OVCAR3 (cell line): ENCODE measurements around a stretch of chr21.

DNA sequence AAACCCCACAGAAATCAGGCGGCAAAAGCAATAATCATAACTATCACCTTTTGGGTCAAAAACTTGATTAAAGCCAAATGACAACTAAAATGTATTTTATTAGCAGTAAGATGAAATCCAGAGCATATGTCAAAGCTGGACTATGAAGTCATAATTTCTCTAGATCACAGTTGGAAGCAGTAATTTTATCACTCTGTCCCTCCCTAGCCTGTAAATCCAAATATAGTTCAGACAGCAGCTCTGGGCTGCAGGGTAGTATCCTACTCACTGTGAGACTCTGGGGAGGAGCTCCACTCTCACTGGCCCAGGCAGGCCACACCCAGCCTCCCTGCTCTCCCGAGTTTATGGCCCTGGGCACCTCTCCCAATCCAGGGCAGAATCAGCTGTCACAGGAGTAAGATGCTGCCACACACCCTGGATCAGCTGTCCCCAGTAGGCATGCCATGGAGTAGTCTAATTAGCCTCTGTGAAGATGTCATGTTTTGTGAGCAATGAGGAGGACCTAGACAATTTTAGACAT, 131.1 kb downstream of the HLCS start:
- RRBS = no CpG with 5 or more reads among the region's 2 CpGs

DNA sequence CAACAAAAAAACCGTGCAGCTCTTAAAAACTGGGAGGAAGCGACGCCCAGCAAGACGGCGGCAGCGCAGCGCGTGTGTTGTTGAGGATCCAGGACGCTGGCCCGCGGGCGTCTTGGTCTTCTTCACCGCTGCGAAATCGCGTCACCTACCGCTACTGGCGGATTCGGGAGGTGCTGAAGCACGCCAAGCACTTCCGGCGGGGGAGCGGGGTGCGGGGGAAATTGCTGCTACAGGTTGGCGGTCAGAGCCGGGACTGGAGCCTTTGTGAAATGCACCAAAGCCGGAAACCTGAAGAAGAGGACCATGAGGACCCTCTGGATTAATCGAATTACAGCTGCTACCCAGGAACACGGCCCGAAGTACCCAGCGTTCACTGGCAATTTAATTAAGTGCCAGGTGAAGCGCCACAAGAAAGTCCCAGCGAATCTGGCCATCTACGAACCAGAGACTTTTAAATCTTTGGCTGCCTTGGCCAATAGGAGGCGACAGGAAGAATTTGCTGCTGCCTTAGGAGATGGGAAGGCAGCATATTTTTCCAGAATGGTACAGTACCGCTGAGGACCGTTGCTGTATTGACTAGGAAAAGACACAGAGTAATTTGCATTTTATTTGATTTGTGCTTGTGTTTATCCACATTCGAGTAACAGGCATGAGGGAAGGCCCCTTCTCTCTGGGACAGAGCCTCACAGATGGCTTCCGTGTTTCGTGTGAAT, 11.8 kb upstream of the RIPPLY3 start:
- RRBS = 96% methylated on average over 6 of the region's 40 CpGs

DNA sequence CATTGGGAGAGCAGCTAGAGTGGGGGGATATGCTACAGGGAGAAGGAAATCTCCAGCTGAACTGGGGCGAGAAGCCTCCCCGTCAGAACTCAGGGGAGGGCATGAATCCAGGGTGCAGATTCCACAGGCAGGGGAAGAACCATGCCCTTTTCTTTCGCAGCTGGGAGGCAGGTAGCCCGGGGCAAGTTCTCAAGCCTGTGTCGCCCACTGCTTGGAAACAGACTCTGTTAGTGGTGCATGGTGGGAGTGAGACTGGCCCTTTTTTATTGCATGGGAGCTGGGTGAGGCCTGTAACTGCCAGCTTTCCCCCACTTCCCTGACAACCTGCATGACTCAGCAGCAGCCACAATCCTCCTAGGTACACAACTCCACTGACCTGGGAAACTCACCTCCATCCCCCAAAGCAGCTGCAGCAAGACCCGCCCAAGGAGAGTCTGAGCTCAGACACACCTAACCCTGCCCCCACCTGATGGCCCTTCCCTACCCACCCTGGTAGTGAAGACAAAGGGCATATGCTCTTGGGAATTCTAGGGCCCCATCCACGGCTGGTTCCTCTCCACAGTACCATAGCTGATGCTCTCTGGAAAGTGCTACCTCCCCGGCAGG, 25.8 kb downstream of the PIGP start:
- RRBS = no CpG with 5 or more reads among the region's 8 CpGs

DNA sequence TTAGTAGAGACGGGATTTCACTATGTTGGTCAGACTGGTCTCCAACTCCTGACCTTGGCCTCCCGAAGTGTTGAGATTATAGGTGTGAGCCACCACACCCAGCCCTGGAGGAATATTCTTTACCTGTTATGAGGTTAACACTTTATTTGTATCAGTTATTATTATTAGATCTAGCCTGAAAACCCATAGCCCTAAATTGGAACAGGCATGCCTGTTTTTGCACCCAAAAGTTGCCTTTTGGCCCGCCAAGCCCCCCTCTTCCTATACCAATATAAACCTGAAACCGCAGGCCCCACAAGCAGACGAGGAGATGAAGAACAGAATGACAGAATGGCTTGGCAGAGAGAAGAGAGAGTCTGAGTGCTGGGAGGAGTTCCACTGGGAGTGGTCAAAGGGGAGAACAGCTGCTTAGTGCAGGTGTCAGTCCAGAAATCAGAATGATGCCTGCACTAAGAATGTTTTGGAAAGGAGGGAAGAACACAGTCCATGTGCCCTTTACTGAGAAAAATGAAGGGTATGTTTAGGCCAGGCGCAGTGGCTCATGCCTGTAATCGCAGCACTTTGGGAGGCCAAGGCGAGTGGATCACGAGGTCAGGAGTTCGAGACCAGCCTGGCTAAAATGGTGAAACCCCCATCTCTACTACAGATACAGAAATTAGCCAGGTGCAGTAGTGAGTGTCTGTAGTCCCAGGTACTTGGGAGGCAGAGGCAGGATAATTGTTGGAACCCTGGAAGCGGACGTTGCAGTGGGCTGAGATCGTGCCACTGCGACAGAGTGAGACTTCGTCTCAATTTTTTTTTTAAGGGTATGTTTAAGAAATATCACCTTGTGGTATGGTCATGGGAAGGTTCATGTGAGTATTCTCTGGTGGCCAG, 9.4 kb downstream of the DYRK1A start:
- RRBS = no CpG with 5 or more reads among the region's 15 CpGs

GRCh38 chr21:37380745-37381101, 14.2 kb downstream of the DYRK1A start:
- RRBS = no CpG with 5 or more reads among the region's 5 CpGs

DNA sequence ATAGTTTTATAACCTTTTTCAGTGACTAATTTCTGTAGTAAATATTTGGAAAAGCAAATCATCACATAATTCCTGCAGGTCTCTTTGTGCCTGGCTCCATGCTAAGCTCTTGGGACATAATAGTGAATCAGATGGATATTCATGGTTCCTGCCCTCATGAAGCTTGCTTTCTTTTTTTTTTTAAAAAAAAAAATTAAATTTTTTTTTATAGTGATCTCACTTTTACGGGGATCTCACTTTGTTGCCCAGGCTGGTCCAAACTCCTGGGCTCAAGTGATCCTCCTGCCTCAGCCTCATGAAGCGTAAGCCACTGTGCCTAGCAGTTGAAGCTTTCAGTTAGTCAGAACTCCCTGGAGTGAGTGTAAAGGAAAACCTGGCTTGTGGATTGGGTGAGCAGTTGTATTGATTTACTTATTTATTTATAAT, 15.5 kb downstream of the DYRK1A start:
- RRBS = no CpG with 5 or more reads among the region's 2 CpGs

GRCh38 chr21:37412069-37413324, 45.9 kb downstream of the DYRK1A start:
- RRBS = no CpG with 5 or more reads among the region's 6 CpGs

DNA sequence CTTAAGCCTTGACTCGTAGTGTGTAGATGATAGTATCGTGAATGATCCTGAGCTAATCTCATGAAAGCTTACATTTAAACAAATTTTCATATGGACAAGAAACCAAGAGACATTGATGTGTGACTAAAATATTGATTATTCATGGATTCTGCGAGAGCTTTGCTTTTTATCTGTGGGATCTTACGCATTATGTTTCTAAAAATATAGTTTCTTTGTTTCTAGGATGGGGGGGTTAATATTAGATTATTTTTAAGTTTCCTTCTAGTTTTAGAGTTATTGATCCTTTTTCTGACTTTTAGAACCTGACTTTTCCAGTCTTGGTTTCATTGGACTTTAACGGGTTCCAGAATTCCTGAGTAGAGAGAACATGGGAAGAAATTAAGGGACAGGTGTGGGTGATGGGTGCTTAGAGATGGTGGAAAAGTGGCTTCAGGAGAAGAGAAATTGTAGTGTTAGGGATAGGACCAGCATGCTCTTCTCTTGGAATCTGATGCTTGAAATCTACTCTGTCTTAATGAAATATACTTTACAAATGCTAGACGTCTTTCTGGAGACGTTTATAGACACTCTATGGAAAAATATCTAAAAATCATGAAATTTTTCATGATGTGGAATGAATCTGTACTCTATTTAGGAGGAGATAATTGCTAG, 67.2 kb downstream of the DYRK1A start:
- RRBS = no CpG with 5 or more reads among the region's 7 CpGs

DNA sequence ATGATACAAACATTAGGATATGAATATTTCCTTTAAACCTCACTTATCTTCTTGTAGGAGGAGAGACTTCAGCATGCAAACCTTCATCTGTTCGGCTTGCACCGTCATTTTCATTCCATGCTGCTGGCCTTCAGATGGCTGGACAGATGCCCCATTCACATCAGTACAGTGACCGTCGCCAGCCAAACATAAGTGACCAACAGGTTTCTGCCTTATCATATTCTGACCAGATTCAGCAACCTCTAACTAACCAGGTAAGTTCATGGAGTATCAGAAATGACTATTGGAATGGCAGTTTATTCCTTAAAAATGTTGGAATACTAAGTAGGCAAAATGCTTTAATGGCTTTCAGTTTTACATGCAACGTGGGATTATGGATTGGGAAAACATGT, 106.0 kb downstream of the DYRK1A start:
- RRBS = no CpG with 5 or more reads among the region's 5 CpGs

DNA sequence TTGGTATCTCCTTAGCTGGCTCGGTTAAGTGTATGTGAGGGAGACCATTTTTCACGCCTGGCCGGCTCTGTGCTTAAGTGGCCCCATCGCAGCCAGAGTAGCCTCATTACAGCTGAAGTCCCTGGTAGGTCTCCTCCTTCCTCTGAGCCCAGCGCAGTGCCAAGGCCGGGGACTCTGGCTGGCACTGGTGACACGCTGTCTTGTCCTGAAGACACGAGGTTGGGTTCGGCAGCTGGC, 196.4 kb downstream of the DYRK1A start:
- RRBS = 79% methylated on average over 4 of the region's 9 CpGs

DNA sequence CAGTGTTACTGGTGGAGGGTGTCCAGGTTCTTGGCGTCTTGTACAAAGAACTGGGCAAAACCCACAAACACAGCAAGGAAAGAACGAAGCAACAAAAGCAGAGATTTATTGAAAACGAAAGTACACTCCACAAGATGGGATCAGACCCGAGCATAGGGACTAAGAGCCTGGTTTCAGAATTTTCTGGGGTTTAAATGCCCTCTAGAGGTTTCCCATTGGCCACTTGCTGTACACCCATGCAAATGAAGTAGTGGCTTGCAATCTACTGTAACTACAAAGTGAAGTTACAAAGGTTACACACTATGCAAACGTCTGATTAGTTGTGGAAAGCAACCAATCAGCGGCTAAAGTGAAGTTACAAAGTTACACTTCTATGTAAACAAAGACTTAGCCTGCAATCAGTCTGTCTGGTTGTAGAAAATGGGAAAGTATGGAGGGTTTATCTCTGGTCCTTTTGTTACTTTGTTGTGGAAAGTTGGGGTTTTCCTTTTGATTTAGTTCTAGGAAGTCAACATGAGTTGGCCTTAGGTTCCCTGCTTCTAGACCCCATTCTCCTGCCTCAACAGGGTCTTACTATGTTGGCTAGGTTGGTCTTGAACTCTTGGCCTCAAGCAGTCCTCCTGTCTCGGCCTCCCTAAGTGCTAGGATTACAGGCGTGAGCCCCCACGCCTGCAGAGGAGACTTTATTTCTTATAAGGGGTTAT, 199.3 kb downstream of the DYRK1A start:
- RRBS = no CpG with 5 or more reads among the region's 9 CpGs

- RRBS = no CpG with 5 or more reads among the region's 3 CpGs
These were observed 214.0 kb downstream of the DYRK1A start for GRCh38 chr21:37580475-37581062.

DNA sequence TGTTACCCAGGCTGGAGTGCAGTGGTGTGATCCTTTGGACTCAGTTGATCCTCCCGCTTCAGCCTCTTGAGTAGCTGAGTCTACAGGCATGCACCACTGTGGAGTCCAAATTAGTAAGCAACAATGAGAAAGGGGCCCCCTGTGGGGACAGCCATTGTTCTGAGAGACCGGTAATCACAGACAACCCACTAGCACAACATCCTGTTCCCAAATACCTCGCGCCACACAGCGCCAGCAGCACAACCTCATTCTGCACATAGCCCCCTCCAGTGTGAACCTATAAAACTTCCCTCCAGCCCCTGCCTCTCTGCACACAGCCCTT, 226.4 kb downstream of the DYRK1A start:
- RRBS = no CpG with 5 or more reads among the region's 5 CpGs

- RRBS = no CpG with 5 or more reads among the region's 6 CpGs
These were observed 50.2 kb downstream of the KCNJ6 start for GRCh38 chr21:37865898-37866702.

DNA sequence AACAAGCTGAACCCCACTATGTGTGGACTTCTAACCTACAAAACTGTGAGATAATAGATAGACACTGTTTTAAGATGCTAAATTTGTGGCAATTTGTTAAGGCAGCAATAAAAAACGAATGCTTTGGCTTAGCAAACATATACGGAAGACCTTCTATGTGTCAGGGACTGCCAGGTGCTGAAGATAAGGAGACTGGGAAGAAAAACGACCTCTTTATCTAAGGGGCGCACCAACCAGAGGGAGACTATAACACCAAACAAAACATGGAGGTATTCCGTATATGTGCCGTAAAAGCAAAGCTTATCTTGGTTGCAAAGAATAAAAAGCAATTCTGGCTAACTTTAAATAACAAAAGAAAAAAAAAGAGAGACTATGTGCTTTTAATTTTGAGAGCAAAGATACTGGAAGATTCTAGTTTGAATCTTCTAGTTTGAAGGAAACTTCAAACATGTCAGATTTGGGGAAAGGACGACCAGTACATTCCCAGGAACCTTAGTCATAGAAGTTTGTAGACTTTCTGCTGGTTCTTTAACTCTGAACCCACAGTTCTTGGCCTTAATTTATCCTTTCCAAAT, 167.0 kb upstream of the KCNJ15 start:
- RRBS = no CpG with 5 or more reads among the region's 7 CpGs

DNA sequence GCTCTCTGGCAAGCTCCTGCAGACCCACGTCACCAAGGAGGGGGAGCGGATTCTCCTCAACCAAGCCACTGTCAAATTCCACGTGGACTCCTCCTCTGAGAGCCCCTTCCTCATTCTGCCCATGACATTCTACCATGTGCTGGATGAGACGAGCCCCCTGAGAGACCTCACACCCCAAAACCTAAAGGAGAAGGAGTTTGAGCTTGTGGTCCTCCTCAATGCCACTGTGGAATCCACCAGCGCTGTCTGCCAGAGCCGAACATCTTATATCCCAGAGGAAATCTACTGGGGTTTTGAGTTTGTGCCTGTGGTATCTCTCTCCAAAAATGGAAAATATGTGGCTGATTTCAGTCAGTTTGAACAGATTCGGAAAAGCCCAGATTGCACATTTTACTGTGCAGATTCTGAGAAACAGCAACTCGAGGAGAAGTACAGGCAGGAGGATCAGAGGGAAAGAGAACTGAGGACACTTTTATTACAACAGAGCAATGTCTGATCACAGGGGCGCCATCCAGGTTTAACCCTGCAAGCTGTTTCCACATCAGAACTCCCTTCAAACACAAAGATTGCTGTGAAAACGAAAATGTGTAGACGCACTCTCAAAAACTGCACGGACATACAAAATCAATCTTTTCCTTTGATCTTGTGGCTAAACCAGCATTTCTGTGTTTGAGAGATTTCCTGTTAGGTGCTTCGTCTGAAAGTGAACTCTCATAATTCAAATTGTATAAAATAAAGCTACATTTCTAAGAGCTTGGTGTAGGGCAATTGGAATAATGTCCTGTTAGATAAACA, 43.3 kb downstream of the KCNJ15 start:
- RRBS = no CpG with 5 or more reads among the region's 13 CpGs

- RRBS = no CpG with 5 or more reads among the region's 14 CpGs
These were observed 87.0 kb downstream of the KCNJ15 start for GRCh38 chr21:38343362-38344664.

GRCh38 chr21:38455218-38455546, 43.1 kb downstream of the ERG start:
- RRBS = no CpG with 5 or more reads among the region's 2 CpGs

DNA sequence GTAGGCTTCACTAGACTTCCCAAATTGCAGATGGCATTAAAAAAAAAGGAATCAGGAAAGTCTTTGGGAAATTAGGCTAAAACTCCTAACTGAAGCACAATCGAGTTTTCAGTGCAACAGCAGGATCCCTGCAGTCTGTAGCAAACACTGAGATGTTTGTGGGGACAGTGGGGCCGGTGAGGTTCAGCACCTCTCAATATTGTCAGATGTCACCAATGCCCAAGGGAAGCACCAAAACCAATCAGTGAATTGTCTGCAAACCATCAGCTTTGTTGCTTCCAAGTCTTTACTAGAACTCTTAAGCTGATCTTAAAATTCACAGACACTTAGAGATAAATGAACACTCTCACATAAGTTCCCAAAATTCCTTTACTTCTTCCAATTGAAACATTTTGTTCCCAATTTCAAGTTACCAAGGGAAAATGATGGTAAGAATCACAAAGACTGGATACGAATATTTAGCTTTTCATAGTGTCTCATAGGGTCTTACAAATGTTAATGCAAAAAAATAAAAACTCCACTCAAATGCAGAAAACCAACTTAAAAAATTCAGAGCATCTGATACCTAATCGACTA, 2.5 kb downstream of the ERG start:
- RRBS = no CpG with 5 or more reads among the region's 4 CpGs